LUHMES (cell line): Measurements from ENCODE around the gene MGAT5.

DNA sequence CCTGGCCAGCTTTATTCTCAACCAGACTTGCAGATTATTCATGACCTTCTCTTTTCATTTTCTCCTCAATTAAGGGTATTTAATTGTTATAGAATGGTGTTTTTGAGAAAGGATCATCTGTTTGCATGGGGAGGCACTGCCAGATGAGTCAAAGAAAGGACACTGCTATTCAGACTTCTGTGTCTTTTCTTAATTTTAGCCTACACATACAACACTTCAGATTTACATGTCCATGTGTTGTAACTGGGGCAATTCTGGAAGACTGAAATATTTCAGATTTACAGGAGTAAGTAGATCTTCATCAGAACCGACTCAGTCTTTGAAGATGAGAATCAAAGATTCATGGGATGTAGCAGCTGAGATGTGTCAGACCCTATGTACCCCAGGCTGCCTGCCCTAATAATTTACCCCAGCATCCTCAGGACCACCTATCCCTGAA, 64.1 kb upstream of the LYPD1 start:
- PRO-cap, result no peak

- PRO-cap, result no peak
These were observed 146.5 kb downstream of the NCKAP5 start for GRCh38 chr2:133421700-133422265.

GRCh38 chr2:133566760-133567585, 1.3 kb downstream of the NCKAP5 start:
- PRO-cap, result no peak

DNA sequence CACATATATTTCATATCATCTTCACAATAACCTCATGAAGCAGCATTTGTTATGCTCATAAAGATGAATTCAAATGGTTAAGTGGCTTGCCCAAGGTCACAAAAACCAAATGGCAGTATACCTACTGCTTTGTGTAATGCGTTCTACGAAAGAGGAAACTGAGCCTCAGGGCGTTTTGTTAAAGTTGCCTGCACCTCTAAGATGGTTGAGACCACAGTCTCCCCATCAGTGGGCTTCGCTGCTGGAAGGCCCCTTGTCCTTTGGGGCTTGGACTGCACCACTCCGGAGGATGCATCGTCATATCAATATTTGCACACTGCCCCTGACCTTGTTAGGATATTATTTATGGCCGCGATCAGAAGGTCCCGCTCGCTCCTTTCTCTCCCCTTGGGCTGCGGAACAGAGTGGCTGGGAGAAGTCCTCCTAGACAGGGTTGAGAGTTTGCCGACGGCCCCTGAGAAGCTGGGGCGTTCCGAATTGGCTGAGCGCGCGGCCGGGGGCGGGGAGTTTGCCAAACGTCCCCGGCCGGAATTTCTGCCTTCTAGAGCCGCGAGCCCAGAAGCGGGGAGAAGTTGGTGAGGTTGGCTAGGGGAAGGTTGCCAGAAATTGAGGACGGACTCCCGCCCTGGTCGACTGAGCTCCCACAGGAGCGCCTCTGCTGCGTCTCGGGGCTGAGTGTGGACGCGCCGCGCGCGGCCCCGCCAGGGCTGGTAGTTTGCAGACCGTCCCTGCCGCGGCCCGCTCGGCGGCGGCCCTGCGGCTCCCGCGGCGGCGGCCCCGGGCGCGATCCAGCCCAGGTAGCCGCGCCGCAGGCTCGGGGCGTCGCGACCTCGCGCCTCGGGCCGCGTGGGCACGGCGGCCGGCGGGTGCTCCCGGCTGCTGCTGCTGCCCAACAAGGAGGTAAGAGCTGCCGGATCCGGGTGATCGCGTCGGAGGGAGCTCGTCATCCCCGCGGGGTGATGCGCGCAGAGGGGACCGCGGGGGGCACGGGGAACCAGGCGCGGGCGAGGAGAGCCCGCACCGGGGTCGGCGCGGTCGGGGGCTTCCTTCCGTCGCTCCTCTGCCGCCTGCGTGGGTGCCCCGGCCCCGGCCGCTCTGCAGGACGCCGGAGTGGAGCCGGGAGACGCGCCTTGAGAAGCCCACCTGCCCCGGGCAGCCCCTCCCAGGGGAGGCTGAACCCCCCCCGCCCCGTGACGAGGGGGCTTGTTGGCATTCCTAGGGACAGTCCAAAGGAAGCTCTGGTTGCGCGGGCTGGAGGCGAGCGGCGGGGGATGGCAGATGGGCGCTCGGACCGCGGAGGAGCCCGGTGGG, 134.0 kb upstream of the MGAT5 start:
- PRO-cap, result bidirectional peak, plus-strand start at position 567 of the sequence, minus-strand start at position 407 of the sequence

GRCh38 chr2:134120703-134121917, 132.8 kb upstream of the MGAT5 start:
- PRO-cap, result bidirectional peak, plus-strand start at chr2:134121007, minus-strand start at chr2:134120955

GRCh38 chr2:134203999-134204572, 49.8 kb upstream of the MGAT5 start:
- PRO-cap, result no peak

DNA sequence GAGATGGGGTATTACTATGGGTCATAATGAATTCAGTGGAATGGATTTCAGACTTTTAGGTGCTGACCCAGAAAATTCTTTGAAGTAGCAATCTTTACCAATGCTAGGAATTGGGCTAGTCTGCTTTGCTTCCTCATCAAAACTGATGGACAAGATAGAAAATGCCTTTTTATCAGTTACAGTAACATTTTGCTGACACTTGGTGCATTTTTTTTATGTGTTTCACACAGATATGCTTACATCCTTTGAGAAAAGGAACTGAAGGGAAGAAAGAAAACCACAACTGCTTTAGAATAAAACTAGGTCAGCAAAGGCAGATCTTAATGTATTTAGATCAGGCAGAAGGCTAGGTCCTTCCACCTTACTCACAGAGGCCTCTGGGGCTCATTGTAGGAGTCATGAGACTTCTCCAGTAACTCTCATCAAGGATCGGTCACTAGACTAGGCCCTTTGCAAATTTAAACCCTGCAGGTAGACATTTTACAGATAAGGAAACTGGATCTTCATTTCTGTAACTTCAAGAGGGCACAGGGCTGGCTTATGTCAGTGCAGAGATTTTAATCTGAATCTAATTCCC, 20.5 kb upstream of the MGAT5 start:
- PRO-cap, result no peak

- PRO-cap, result no peak
These were observed at the start of gene MGAT5 for GRCh38 chr2:134253205-134254544. Gene MGAT5 (plus strand): TSS chr2:134254072.

DNA sequence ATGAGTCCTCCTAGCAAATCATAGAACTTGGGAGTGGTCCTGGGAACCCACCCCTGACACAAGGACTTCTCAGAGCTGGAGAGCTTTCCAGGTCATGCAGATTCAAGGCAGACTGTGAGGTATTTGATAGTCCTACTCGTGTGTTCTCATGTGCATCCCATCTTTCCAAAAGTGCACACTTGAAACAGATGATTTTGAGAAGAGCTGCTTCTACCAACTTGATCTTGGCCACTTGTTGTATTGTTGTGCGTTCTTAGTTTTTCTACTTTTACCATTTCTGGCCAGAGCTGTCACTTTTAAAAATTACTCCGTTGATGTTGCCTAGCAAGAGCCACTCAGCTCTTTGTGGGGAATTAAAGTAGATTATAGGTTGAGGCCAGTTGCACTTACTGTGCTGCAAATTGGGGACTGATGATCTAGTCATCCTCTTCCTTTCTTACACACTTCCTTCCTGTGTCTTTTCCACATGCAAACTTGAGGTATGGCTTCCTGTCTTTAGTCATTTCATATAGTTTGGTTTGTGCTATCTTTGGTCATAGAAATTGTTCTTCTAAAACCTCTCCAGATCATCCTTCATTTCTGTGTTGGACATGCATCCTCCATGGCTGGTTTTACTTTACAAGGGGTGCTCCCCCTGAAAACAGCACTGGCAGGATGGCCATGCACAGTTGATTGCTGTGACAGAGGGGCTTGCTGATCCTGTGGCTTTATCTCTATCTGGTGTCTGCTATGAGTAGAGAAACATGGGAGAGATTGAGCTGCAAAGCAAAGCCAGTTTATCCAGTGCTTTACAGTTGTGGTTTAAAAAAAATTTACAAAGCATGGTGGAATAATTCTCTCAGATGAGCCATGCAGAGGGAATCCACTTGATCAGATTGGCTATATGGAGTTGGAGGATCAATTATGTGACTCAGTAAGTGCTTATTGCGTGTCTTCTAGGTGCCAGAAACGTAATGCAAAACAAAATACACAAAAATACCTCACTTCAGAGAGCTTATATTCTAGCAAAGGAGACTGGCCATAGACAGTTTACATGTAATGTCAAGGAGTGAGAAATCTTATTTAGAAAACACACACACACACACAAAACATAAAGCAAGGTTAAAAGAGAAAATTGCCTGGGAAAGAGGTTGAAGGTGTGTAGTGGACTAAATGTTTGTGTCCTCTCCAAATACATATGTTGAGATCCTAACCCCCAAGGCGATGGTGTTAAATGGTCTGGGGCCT, 36.5 kb downstream of the MGAT5 start:
- PRO-cap, result no peak

DNA sequence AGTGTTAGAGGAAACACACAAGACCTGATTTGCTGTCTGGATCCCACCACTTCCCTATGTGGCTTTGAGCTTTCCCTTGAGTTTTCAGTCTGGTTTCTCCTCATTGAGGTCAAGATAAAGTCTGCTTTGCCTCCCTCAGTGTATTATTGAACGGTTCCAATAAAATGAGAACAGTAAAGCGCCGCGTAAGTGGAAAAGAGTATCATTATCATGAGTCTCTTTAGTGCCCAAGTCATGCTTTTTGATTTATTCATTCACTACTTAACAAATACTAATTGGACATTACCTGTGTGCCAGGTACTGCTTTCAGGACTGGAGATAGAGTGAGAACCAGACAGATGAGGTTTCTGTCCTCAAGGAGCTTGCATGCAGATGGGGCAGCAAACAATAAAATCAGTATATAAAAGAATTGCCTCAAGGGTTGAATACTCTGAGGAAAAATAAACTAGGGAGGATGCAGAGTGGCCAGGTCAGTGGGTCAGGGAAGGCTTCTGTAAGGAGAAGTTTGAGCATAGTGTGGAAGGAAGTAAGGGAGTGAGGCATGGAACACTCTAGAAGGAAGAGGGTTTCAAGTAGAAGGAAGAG, 74.6 kb downstream of the MGAT5 start:
- PRO-cap, result no peak

GRCh38 chr2:134336007-134336819, 82.3 kb downstream of the MGAT5 start:
- PRO-cap, result no peak

DNA sequence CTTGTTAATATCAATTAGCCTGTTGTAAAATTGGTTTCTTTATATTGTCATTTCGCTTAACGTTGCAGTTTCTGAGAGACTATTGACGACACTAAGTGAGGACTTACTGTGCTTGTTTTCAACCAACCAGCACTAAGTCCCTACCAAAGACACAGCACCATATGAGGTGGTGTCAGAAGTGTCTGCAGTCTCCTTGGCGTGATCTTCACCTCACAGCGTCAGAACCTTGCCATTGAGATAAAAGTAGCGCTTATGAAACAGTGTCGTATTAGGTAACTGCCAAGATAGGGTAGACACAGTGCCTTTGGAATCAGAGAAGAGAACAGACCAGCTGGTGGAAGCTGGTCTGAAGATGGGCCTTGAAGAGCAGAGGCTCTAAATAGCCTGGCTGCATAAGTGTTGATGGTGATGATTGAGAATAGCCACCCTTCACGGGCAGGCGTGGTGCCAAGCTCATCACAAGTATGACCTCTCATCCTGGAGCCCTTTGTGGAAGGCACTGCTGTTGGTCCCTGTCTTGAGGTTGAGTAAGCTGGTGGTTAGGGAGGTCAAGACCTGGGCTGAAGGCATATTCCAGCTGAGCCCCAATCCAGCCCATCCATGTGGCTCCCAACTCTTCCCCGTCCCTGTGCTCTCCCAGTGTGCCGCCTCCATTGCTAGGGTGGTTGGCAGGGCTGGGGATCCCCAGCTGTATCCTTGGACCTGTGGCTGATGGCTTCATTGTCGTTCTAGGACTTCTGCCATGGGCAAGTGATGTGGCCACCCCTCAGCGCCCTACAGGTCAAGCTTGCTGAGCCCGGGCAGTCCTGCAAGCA, 187.4 kb downstream of the MGAT5 start:
- PRO-cap, result no peak

GRCh38 chr2:134670845-134671352, 47.9 kb downstream of the TMEM163 start:
- PRO-cap, result no peak

- PRO-cap, result unidirectional peak, minus-strand start at chr2:134919452; unidirectional peak, minus-strand start at chr2:134919469
These were observed 759 bp downstream of the CCNT2 start for GRCh38 chr2:134919308-134919854.

- PRO-cap, result no peak
These were observed 24.5 kb downstream of the DARS1 start for GRCh38 chr2:135960973-135961245.

- PRO-cap, result no peak
These were observed 760 bp downstream of the CXCR4 start for GRCh38 chr2:136116915-136117862.

DNA sequence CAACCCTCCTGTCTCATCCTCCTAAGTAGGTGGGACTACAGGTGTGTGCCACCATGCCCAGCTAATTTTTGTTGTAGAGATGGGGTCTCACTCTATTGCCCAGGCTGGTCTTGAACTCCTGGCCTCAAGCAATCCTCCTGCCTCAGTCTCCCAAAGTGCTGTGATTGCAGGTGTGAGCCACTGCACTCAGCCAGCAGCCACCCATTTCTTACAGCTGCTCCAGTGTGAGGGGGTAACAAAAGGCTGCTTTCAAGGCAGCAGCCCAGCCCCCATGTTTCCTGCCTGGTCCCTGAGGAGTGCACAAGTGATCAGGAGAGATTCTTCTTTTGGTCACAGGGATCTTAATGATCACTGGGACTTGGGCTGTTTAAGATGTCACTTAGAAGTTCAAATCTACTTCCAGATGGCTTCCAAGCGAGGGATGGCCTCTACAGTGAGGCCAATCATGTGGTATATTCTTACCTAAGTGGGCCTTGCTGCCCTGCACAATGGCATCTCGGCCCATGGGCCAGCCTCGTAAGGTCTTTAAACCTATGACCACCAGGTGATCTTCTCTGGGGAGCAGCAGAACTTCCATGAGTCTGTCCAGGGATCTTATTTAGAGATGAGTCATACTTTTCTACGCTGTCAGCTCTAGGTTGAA, 15.3 kb upstream of the CXCR4 start:
- PRO-cap, result no peak

DNA sequence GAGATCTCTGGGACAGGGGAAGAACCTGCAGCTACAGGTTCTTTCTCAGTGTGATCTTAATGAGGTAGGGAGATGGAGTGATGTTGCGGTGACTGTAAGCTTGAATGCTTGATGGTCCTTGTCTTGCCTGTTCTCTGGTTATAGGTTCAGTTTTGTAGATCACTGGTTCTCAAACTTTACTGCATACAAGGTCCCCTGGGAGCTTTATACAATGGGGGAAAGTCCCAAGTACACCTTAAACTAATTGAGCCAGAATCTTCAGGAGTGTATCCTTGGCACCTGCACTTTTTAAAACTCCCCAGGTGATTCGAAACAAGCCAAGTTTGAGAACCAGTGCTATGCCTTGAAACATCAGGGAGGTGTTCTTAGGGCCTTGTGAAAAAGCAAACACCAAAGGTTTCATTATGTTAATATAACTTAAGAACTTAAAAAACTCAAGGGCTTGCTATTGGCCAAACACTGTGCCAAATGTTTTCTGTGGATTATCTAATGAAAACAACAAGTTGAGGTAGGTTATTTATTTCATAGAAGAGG, 136.9 kb upstream of the CXCR4 start:
- PRO-cap, result no peak

DNA sequence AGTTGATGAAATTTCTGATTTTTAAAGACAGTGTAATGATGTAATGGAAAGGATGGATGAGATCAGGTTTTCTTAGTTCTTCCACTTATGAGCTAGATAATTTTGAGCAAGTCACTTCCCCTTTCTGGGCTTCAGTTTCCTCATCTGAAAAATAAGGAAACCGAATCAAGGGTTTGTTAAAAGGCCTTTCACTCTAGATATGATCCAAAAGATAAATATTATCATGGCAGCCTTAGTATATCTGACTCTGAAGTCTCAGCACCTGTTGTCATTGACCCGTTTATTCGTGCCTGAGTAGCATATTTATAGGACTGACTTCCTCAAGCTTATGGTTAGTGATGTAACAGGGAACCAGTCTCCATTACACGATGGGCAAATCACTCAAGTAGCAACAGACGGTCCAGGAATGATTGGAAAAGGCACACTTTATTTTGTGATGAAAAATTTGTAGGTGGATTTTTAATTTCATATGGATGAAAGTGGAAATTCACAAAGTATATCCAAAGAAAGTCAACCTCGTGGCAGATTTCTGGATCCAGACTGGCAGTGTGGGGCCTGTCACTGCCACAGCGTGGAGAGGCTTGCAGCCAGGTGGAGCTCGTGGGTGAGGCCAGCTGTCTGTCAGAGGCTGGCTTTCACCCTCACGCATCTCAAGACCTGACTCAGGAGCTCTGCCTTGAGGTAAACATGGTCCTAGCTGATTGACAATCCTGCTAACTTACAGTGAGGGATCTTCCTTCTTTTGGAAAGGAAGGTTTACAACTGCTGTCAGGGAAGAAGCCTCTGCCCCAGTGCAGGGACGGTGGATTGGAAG, 137.9 kb upstream of the CXCR4 start:
- PRO-cap, result no peak

- PRO-cap, result no peak
These were observed 208.0 kb upstream of the CXCR4 start for GRCh38 chr2:136325797-136326559.